A172 (cell line): Measurements from ENCODE around the genes NID2, ERO1A and BMP4.

GRCh38 chr14:51448832-51449481, 202.8 kb upstream of the FRMD6 start:
- RAMPAGE, long total RNA: no peak

GRCh38 chr14:51488573-51489592, 162.8 kb upstream of the FRMD6 start:
- RAMPAGE, long total RNA: no peak

DNA sequence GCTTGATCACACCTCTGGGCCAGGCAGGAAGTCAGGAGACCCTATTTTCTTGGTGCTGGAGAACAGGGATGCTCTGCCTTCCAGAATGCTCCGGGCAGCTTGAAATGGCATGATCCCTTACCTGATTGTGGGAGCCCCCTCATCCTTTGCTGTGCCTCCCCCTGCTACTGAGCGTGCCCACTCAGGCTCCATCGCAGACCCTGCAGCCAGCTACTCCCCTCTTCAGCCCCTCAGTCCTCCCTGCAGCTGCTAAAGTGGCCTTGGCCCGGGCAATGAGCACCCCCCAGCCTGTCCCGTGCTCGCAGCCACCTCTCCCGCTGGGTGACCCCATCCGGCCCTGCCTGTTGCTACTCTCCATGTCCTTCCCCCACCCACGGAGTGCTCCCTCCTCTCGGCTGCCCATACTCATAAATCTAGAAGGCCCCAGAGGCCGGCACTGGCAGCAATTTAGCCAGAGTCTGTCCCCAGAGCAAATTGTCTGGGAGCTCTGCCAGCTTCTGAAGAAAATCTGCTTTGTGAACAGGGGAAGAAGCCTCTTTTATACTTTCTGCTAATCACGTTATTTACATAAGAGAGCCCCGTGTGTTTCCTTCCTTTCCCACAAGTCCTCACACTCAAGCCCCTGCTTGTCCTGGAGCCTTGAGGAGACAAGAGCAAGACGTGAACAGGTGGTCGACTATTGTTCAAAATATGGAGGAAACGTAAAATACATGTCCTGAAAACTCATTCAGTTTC, 143.7 kb upstream of the FRMD6 start:
- RAMPAGE, long total RNA: no peak

GRCh38 chr14:51554310-51554975, 97.3 kb upstream of the FRMD6 start:
- RAMPAGE, long total RNA: no peak

DNA sequence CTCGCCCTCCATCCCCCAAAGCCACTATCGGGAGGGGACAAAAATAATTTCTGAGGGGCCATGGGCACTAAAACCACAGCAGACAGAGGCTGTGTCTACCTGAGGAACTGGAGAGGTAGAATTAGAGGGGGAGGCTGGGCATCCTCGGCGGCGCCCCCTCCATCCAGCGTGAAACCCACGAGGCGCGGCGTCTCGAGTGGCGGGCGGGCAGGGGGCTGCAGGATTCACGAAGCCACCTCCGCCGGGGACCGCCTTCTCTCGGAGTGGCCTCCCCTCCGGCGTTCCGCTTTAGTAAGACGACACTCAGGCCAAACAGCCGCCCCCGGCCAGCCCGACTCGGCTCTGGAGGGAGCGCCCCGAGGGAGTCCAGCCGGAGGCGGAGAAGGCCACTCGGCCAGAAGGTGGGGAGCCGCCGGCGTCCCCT, 585 bp upstream of the FRMD6 start:
- RAMPAGE, long total RNA: no peak

DNA sequence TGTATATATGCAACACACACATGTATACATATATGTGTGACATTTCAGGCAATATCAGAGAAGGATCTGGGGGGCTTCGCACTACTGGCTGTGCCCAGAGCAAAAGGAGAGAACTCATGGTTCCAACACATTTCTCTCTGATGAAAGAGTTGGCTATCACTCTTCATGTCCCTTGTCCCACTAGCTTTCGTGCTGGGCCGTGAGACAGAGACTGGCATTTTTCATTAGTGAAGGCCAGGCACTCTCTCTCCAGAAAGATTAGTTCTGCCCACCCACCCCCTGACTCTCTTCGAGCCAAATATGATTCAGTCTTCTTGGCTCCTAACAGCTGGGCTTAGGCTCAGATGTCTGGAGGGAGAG, 5.3 kb upstream of the GNG2 start:
- RAMPAGE, long total RNA: no peak

DNA sequence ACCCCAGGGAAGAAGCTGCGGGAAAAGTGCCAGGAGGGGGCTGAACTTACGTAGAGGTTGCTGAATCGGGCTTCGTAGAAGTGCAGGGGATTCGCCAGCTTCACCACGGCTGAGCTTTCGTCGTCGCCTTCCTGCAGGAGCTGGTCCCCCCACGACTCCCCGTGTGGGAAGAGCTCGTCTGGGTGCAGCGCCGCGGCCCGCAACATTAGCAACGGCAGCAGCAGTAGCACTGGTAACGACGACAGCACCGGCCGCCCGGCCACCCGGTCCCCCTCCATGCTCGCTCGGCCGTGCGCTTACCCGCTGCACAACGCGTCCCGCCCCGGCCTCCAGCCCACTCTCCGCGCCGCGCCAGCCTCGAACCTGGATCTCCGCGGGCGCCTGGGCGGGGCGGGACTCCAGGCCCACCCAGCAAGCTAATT, at the start of gene NID2:
NID2 (minus strand) TSS at position 343 of the 422 bp plus-strand sequence.
- RAMPAGE, long total RNA: no peak

DNA sequence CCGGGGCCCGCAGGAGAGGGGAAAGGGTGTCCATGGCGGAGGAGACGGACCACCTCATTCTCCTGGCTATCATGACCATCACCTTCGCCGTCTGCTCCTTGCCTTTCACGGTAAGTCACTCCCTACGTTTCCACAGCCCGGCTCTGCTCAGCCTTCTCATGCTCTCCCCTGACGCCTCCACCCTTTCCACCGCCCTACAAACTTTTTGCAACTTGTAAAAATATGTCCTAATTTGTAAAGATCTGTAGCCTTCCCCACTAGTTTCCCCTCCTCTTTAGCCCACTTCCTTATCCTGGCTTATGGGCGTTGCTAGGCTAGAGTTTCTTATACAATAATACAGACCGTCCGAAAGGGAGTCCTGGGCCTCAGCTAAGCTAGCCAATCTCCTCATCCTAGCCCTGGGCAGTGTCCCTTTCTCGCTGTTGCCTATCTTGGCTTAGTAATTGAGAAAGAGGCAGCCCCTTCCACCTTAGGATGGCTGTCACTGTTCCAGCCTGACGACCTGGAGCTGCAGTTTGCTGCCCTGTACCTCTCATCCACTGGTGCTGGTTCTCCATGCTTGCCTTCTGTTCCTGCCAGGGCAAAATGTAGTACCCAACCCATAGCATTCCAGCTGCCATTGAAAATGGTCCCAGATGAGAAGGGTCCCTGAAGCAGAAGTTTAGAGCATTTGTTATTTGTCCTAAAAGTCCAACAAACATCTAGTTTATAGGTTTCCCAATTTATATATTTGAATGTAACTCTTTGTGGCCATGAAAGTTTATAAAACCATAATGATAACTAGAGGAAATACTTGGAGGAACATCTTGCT, 1.4 kb downstream of the PTGER2 start:
- RAMPAGE, long total RNA: no peak

DNA sequence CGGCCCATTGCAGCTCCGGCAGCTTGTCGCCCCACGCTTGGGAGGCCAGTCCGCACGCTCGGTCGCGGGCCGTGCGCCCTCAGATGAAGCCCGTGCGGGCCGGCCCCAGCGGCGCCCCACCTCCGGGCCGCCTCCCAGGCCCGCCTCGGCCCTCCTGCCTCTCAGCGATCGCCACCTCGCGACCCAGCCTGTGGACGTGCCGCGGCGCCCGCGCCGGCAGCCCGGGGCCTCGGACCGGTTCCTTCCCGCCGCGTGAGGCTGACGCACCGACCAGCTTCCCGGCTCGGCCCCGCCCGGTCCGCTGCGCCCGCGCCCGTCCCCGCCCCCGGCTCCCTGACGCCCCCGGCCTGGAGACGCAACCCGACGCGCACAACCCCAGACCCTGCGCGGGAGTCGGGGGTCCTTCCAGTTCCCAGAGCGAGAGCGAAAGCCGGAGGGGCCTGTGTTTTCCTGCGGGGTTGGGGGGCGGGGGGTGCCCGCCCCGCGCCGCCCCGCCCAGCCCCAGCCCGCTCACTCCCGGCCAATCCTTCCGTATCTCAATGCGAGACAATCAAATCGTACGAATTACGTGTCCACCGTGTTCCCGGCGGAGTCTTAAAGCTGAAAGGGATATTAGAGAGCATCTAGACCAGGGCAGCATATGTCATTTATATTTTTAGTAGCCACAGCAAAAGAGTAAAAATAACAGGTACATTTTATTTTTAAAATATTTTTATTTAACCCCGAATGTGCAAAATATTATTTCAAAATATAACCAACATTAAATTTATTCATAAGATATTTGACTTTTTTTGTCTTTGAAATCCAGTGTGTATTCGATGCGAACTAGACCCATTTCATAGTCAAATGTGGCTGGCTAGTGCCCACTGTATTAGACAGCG, at the start of gene ERO1A:
ERO1A (minus strand) TSS at position 85 of the 881 bp plus-strand sequence.
- RAMPAGE, long total RNA: no peak

DNA sequence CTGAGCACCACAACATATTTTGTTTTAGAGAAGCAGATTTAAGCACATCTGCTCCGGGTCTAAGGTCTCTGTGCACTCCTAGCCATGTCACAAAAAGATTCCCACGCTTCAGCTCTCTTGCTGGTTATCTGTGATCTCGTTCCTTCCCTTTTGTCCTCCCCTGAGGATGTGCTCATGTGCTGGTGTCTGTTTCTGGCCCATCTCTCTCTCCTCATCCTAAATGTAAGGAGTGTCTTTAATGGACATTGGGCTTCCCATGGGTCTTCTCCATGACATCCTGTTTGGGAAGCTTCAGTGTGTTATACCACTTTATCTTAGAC, 53.7 kb upstream of the GNPNAT1 start:
- RAMPAGE, long total RNA: no peak

GRCh38 chr14:53355528-53356206, 202.5 kb upstream of the DDHD1 start:
- RAMPAGE, long total RNA: no peak

GRCh38 chr14:53956397-53957275, at the start of gene BMP4:
BMP4 (minus strand) TSS chr14:53956825.
- RAMPAGE, long total RNA: no peak

DNA sequence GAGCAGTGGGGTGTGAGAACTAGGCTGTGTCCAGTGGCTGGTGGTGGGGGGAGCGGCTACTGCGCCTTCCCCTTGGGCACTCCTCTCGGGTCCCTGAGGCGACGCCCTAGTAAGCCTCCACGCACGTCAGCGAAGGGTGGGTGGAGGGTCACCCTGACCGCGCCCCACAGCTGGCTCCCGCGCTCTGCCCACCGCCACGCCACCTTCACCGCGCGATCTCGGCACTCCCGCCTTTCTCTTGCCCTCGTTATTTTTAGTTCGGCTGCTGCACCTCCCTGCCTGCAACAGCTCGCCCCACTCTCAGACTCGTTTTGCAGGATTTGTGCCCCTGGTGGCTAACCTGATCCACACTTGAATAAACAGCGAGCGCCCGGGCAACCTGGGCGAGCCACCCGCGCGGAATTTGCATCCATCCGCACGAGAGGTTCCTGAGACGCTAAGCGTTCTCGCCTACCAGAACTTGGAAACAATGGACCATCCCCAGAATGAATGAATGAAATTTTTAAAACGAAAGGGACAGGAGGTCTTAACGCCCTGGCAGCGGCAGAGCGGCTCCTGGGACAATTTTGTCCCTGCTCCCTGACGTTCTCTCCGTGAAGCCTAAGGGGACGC, 7.0 kb upstream of the BMP4 start:
- RAMPAGE, long total RNA: no peak

- RAMPAGE, long total RNA: no peak
Observed at GRCh38 chr14:54251886-54252848, 144.6 kb upstream of the CDKN3 start.

GRCh38 chr14:54397329-54397767, 541 bp downstream of the CDKN3 start:
- RAMPAGE, long total RNA: no peak

DNA sequence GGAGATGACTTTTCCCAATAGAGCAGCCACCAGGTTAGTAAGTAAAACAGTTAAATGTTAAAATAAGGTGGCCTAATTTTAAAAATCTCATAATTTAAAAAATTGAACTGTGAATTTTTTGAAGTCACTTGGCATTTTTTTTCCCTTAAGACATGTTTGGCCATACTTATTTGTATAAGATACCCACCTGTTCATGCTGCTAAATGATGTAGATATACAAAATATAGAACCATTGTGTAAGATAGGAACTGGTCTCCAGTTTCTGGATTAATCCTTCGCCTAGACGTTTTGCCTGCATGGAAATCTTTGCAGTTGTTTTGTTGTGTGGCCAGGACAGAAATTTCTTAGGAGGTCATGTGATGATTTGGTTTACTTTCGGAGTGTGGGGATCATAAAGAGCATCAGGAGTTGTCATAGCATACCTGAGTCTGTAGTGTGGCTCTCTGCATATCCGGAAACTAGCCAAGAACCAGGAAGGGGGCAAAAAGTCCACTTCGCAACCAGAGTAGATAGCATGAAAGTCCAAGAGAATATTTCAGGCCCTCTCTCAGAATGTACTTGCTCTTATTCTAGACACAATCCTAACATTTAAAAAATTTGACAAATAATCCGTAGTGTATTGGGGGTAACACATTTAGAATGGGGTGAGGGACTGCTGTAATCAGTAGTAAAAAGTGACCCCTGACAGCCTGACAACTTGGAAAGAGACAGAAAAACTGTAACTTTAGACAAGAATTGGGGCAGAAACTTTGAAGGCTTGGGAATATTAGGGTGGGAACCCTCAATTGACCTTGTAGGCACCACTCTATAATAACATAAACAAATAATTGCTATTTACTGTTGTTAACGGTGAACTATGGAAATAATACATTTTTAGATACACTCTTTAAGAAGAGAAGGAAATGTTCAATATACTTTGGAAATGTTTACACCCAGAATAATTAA, 3.2 kb downstream of the SAMD4A start:
- RAMPAGE, long total RNA: no peak

GRCh38 chr14:54687447-54688313, 120.8 kb downstream of the SAMD4A start:
- RAMPAGE, long total RNA: no peak

GRCh38 chr14:54718983-54719241, 152.0 kb downstream of the SAMD4A start:
- RAMPAGE, long total RNA: no peak

GRCh38 chr14:54727483-54728573, 160.9 kb downstream of the SAMD4A start:
- RAMPAGE, long total RNA: no peak

DNA sequence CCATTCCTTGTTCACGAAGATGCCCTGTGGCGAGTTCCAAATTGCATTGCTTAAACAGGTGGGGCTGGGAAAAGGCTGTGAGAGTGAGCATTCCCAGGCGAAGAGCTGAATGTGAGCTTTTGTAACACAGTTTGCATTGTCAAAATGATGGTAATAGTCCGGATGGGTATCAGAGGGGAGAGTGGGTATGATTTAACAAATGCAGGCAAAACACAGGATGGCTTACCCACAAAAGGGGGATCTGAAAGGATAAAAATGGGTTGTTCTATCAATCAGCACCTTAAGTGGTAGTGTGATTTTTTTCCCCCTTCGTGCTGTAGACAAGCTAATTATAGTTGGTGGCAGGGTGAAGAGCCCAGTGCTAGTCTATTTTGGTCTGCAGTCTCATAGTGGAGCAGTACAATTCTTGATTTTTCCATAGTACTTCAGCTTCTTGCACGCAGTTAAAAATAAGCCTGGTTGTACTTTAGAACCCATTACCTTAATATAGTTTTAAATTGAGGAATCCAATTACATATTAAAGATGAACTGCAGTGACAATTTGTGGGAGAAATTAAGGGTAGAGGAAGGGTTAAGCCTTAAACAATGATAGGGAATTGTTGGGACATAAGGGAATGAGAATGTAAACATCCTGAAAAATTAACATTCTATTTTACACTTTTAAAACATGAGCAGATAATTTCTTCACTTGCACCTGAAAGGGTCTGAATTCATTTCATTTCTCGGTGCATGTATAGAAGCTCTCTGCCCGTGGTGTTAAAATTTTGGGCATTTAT, 132.1 kb downstream of the GCH1 start:
- RAMPAGE, long total RNA: no peak